Epithelial cell of proximal tubule (primary cell): ENCODE measurements around the gene ARL5A.

DNA sequence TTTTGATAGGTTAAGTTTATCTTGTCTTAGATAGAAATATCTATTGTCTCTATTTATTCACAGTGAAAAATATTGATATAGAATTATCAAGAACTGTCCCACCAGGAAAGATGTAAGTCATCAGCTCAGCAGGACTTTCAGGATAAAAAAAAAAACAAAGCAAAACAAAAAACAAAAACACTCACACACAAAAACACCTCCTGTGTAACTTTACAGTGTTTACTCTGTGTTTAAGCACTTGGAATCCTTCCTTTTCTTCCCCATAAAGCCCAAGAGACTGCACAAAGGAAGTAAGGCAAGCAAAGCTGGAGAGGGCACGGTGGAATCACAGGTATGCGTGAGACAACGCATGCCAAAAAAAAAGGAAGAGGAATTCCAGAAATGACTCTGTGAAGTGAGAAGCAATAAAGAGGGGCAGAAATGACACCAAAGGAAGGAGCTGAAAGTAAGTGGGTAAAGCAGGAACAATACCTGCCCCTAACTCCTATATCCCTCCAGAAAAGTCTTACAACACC, 9.4 kb downstream of the RND3 start:
- RAMPAGE, long total RNA, result no peak
- RRBS, result no CpG with 5 or more reads among the region's 3 CpGs

DNA sequence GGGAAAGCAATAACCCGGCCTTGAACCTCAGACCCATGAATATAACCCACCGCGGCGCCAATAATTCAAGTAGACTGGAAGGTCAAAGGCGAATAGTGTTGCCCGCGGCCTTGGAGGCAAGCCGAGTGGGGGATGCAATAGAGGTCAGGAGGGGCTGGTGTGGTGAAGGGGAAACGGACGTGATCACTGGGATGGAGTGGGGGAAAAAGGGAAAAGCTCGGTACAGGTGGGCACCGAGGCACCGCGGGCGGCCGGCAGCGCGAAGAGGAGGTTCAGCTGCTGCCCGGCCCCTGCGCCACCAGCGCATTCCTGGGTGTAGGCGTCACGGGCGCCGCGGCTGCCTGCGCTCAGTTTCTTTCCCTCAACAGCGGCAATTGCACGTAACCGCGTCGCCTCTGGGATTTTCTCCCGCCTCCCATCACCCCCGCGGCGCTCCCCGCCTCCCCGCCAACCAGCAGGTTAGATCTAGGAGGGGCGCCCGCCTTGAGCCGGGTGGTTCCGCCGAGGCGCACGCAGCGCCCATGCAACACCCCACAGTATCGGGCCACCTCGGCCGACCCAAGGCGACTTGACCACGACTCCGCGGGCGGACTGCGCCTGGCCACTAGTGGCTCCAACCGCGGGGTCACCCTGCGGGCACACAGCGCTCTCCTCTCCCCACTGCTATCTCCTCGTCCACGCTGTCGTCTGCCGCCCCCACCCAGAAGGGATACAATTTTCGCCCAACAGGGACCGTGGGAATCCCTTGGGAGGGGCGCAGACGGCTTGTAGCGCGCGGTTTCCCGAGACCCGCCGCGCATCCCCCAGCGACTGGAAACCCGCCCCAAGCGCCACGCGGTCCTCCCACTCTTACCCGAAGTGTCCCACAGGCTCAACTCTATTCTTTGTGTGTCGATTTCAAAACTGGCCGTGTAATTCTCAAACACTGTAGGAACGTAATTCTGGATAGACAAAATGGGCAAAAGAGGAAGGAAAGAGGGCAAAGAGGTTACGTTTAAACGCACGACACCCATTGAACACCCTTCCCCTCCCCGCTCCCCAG, 1.3 kb downstream of the RND3 start:
- RAMPAGE, long total RNA, result no peak
- RRBS, result 2% methylated on average over 1 of the region's 87 CpGs

DNA sequence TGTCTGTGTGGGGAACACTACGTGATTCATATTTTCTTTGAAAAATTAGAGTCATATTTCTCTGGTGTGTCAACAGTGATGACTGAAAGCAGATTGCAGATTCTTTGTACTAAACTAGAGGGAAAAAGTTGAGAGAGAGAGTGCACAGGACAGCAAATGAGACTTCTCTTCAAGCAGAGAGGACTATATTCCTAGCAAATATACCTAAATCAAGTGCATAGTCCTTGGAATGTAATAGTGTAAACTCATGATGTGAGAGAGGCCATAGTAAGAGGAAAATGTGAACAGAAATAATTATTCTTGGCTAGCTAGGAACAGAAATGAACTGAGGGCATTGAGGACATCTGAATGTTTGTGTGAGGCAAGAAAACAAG, 157.0 kb upstream of the RND3 start:
- RAMPAGE, long total RNA, result no peak
- RRBS, result no CpG with 5 or more reads among the region's 1 CpG

GRCh38 chr2:150733162-150733543, 245.7 kb upstream of the RND3 start:
- RAMPAGE, long total RNA, result no peak
- RRBS, result no CpG with 5 or more reads among the region's 3 CpGs

DNA sequence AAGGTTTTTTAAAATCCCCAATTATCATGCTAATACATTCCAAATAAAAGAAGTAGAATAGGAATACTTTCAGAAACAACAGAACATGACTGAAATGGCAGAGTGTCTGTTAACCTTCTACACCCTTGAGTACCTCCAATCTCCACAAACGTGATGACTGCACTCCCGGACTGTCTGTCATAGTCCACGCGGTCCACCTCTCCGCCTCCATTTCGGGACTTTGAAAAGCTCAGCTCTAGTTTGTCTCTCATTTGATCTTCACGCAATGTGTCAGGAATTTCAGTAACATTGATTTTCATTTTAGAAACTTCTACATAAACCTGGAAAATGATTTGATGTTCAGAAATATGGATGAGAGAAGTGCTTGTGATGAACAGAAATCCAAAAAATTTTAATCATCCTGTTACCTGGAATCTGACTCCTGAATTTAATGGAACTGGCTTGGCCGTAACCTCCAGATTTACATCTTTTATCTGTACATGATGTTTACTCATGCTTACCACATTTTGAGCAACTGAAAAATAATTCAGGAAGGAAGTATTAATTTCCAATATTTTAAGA, 13.8 kb upstream of the RBM43 start:
- RAMPAGE, long total RNA, result no peak
- RRBS, result no CpG with 5 or more reads among the region's 8 CpGs

DNA sequence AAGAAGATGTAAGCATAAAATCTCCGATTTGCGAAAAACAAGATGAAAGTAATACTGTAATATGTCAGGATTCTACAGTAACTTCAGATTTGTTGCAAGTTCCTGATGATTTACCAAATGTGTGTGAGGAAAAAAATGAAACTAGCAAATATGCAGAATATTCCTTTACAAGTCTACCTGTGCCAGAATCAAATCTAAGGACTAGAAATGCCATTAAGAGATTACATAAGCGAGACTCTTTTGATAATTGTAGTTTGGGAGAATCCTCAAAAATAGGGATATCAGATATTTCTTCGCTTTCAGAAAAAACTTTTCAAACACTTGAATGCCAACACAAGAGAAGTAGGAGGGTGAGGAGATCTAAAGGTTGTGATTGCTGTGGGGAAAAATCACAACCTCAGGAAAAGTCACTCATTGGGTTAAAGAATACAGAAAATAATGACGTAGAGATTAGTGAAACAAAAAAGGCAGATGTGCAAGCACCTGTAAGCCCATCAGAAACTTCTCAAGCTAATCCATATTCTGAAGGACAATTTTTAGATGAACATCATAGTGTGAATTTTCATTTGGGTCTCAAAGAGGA, 54.7 kb downstream of the RIF1 start:
- RAMPAGE, long total RNA, result no peak
- RRBS, result no CpG with 5 or more reads among the region's 5 CpGs

- RAMPAGE, long total RNA, result no peak
- RRBS, result no CpG with 5 or more reads among the region's 2 CpGs
Observed at GRCh38 chr2:151475796-151476334, 66.2 kb downstream of the RIF1 start.

DNA sequence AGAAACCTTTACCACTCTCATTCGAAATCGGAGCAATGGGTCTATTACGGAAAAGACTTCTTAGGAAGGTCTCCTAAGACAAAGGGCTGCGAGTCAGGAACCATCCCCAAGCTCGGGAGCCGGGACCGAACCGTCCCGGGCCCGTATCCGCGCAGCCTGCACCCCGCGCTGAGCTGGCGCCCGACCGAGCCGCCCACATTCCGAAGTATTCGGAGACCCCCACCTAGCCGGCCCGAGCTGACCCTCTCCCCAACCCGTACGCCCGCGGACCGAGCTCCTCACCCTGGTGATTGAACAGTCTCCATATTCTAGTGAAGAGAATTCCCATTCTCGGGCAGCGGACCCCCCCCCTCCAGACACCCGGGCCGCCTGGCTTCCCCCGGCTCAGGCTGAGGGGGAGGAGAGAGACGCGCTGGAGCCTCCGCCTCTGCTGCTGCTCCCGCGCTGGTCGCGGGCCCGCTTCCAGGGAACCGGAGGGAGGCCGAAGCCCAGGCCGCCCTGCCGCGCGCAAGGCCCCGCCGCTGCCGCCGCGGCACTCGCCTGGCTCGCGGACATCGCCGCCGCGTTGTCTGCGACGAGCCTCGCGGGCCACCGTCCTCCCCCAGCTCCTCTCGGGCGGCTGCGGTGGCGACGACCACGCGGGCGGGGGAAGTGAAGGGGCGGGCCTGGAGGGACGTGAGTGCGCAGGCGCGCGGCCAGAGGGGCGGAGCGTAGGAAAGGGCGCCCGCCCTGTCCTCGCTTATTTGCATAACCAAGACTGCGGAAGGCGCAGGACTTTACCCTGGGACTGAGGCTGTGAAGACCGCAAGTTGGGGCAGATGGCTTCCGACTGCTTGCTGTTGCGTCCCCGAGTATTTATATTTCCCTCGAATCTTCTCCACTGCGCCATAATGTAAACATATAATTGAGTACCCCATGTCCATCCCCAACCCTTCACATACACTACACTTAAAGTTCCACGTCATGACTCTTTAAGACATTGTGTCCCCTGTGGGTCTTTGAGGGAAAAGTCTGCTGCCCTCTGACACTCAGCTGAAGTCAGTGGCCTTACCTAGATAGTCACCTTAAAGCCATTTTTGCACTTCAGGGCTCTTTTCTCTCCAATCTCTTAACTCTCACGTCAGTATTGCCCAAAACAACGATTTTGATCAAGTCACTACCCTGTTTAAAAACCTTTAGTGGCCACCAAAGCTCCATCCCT, at the start of gene ARL5A:
ARL5A (minus strand) TSS at position 573 of the 1,201 bp plus-strand sequence.
- RAMPAGE, long total RNA, result no peak
- RRBS, result 2% methylated on average over 12 of the region's 93 CpGs

DNA sequence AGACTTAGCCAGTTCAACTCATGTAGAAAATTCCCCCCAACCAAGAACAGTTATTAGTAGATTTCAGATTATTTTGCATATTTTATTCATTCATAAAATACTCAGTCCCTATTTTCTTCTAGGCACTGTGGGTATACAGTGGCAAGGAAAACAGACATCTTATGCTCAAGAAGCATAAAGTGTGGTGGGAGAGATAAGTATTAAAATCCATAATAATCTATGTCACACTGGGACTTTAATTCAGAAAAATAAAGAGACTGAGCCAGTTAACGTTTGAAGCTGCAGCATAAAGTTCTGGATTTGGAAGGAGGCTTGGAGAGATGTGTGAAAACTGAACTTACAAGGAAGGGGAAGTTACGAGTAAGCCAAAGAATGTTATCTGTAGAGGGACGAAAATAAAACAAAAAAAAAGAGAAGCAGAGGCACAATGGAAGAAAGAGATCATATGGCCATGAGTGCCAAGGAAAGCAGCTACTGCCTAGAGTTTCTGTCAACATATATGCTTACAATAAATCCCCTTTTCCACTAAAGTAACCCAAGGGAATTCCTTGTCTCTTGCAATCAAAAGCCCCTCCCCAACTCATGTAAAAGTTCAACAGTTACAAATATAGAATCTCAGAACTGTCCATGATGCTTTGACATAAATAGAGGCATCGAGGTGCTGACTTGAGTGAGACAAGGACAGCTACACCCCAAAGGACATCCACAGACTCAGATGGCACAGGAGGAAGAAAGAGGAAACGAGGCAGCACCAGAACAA, 16.0 kb upstream of the ARL5A start:
- RAMPAGE, long total RNA, result no peak
- RRBS, result no CpG with 5 or more reads among the region's 5 CpGs

- RAMPAGE, long total RNA, result no peak
- RRBS, result no CpG with 5 or more reads among the region's 4 CpGs
Observed at GRCh38 chr2:151860325-151860703, 32.1 kb upstream of the ARL5A start.

DNA sequence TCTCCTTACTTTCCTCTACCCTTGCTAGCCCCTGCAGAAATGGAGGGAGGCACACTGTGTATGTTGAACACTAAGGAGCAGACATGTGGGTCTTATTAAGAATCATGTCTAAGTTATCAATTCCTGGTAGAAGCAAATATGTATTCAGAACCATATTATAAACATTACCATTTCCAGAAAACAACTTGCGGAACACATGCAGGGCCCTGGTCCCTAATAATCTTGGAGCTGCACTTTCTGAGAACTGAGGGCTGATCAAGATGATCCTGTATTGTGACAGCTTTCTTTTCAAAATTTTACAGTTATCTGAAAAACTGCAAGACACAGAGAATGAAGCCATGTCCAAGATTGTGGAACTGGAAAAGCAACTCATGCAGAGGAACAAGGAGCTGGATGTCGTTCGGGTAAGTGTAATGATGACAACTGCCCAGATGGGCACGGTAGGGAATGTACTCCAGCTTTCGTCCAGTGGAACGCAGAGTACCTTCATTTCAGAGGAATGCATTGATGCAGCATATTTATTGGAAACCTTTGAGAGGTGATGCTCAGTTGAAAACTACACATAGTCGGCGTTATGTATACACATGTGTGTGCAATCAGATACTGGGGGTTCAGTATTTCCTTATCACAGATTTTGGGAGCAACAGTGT, 100.3 kb downstream of the PRPF40A start:
- RAMPAGE, long total RNA, result no peak
- RRBS, result no CpG with 5 or more reads among the region's 8 CpGs

- RAMPAGE, long total RNA, result no peak
- RRBS, result no CpG with 5 or more reads among the region's 3 CpGs
Observed at GRCh38 chr2:152679185-152679598, 38.1 kb downstream of the PRPF40A start.

- RAMPAGE, long total RNA, result no peak
- RRBS, result no CpG with 5 or more reads among the region's 3 CpGs
Observed at GRCh38 chr2:154427446-154427898, 271.0 kb upstream of the KCNJ3 start.

DNA sequence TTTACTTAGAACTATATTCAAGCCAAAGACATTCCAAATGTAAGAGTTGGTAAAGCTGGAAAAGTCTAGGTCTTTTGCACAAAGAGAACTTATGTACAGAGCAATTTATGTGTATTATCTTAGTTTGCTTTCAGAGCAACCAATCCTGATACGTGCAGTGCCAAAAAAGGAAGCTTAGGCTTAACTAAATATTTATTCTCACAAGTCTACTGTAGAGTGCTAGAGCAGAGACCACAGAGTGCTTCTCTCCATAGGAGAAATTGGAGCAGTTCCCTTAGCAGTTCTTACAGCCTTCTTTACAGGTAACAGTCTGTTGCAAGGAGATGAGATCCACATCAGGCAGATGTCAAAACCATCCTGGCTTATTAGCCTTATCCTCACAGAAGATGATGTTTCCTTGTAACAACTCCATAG, 250.8 kb upstream of the KCNJ3 start:
- RAMPAGE, long total RNA, result no peak
- RRBS, result no CpG with 5 or more reads among the region's 1 CpG

- RAMPAGE, long total RNA, result no peak
- RRBS, result no CpG with 5 or more reads among the region's 1 CpG
Observed at GRCh38 chr2:155582115-155582437, 750.4 kb downstream of the NR4A2 start.

- RAMPAGE, long total RNA, result no peak
- RRBS, result no CpG with 5 or more reads among the region's 14 CpGs
Observed at GRCh38 chr2:156323254-156323833, 9.2 kb downstream of the NR4A2 start.

DNA sequence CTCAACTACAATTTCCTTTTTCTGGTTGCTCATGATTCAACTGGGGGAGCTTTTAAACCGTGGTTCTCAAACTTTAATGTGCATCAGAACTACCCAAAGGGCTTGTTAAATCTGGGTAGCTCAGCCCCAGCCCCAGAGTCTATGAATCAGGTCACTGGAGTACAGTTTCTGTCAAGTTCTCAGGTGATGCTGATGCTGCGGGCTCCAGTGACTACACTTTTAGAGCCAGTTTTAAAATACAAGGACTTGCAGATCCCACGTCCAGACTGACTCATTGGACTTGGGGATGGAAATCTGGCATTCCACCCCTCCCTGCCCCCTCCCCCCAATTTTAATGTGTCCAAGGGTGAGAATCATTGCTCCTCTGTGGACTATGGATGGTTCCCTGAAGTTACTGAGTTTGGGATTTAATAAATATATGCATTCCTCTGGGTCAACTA, 1.5 kb upstream of the GPD2 start:
- RAMPAGE, long total RNA, result no peak
- RRBS, result no CpG with 5 or more reads among the region's 3 CpGs

GRCh38 chr2:156439455-156439679, 3.2 kb downstream of the GPD2 start:
- RAMPAGE, long total RNA, result no peak
- RRBS, result no CpG with 5 or more reads among the region's 2 CpGs

DNA sequence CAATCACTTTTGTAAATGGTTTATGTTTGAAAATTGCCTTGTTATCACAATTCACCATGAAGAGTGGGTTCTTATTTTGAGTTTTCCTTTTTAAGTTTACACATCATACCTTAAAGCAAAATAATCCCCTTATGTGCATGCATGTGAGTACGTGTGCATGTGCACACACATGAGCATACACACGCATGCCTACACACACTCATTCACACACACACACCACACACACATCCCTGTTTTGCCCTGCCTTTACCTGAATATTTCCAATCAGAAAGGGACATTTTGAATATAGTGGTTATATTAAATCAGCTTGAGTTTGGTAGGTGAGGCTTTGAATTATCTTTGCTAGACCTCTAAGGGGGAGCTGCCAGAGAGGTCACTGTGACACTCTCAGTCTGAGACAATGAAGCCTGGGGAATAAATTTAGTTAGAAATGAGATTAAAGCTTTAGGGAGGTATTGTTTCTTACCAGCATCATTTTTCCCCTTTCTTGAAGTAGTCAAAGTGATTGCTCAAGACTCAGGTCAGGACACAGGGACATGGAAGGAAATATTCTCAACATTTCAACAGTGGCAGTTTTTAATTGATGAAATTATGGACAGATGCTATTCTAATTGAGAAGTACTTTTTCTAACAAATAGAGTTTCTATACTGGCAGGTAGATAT, 108.9 kb downstream of the GPD2 start:
- RAMPAGE, long total RNA, result no peak
- RRBS, result no CpG with 5 or more reads among the region's 2 CpGs

DNA sequence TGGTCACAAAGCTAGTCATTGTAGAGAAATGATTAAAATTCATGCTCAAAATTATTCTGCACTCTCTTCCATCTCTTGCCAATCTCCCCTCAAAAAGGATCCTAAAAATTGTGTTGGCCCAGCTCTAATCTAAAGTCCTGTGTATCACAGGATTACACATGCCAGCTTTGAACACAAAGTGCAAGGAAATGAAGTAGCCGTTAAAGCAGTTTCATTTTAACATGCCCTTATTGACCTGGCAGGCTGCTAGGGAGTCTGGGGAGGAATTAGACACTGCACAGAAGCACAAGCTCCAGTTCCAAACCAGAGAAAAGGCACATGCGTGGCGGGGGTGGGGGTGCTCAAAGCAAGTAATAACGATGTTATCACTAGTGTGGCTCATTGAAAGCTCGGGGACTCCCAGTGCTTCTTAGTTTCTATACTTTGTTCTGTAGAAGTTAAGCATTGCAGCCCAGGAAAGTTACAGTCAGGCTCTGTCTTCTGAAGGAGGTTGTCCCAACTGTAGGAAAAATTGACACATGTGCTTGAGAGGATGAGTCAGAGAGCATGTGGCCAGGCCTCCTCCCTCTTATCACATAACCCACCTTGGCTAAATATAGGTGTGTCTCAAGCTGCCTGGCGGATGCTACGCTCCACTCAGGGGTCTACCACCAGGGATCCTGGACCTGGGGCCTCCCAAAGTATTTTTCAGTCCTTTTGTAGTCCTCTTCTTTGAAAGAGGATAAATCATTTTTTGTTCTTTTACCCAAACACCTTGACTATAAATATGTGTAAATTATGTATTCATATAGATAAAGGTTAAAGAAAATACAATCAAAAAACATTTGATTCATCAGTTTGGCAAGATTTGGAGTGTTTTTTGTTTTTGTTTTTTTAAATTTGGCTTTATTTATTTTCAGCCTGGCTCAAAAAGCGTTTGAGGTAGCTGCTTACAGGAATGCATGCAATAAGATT, 3.7 kb downstream of the GALNT5 start:
- RAMPAGE, long total RNA, result no peak
- RRBS, result no CpG with 5 or more reads among the region's 8 CpGs